AG04450 (cell line): ENCODE results near the genes DTD2 and AKAP6.

- CAGE, long polyA plus RNA = no peak
- RRBS = 82% methylated on average over 16 of the region's 60 CpGs
Measured at GRCh38 chr14:27845111-27845941, 921.3 kb upstream of the FOXG1 start.

DNA sequence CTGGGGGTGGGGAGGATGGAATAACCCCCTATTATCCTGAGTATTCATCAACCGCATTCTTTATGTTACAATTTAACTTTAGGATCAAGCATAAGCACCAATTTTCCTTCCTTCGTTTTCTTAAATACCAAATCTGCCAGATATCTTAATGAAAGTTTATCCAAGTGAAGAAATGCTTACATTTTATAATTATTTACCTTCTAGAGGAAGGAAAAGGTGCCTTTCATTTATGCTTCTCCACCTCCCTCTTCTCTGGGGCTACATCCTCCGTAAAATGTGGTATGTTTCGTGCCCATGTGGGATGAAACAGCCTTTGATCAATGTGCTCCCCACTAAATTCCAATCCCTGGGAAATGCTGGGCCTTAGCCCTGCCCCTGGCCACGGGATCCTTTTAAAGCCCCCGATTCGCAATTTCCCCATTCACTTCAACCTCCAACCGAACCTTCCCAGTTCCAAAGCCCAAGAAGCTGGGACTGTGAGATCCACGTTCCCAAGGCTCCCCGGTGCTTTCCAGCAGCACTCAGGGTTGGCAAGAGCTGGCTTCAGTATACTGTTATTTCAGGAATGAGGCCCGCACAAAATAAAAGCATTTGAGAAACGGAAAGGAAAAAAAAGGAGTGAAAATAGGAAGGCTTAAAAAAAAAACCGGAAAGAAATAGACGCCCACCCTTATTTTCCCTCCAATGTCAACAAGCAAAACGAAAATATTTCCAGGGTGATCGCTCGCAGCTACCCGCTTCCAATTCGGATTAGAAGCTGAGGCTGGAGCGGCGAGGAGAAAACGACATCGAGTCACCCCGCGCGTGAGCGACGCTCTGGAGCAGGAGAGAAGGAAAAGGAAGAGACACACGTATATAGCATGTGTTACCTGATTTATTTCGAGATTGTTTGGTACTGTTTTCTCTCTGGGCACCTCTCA lies 1.4 kb upstream of the FOXG1 start:
- CAGE, long polyA plus RNA = no peak
- RRBS = no CpG with 5 or more reads among the region's 30 CpGs

- CAGE, long polyA plus RNA = no peak
- RRBS = no CpG with 5 or more reads among the region's 2 CpGs
Measured at GRCh38 chr14:29924577-29925059, 3.0 kb downstream of the PRKD1 start.

GRCh38 chr14:30194983-30195383 lies 267.3 kb upstream of the PRKD1 start:
- CAGE, long polyA plus RNA = no peak

DNA sequence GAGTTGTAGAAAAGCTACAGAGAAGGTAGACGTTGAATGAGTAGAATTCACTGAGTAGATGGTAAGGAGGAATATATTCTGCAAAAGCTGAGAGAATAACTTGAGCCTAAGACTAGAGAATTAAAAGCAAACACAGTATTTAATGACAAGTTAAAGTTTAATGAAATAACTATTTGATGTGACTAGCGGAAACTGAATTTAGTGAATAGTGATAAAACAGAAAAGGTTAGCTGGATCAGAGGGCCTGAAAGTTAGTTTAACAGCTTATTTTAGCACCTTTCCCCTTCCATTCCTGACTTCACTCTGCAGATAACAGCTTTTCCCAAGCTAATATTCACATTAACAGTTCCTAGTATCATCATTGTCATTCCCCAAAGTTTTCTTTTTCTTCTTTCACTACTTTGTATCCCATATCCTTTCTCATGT lies 70.4 kb downstream of the SCFD1 start:
- CAGE, long polyA plus RNA = no peak
- RRBS = no CpG with 5 or more reads among the region's 2 CpGs

DNA sequence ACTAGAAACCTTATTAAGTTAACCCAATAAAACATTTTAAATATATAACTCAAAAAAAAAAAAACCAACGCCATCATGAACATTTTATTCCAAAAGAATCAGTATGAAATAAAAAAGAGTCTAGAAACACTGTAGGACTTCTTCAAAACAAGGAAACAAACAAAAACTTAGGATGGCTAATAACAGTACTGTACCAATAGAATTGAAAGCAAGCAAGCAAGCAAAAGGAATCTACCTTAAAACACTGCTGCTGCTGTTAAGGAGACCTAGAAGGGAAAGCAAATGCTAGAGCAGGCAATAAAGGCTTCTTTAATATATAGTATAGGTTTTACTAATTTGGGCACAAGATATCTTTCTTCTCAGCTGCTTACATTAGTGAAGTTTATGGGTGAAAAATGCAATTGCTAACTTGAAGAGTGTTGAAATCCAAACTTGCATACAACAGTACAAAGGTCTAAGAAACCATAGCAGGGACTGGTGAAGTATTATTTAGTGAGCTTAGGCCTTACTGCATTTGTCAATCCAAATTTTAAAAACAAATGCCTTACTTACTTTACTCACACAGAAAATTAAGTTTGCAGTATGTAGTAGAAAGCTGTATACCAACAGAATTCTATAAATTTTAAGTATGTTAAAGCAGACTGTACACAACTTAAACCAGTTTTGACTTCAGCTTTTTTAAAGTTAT lies 1.5 kb upstream of the AP4S1 start:
- CAGE, long polyA plus RNA = no peak
- RRBS = no CpG with 5 or more reads among the region's 1 CpG

GRCh38 chr14:31090610-31091332 lies 64.6 kb upstream of the STRN3 start:
- CAGE, long polyA plus RNA = no peak
- RRBS = no CpG with 5 or more reads among the region's 3 CpGs

DNA sequence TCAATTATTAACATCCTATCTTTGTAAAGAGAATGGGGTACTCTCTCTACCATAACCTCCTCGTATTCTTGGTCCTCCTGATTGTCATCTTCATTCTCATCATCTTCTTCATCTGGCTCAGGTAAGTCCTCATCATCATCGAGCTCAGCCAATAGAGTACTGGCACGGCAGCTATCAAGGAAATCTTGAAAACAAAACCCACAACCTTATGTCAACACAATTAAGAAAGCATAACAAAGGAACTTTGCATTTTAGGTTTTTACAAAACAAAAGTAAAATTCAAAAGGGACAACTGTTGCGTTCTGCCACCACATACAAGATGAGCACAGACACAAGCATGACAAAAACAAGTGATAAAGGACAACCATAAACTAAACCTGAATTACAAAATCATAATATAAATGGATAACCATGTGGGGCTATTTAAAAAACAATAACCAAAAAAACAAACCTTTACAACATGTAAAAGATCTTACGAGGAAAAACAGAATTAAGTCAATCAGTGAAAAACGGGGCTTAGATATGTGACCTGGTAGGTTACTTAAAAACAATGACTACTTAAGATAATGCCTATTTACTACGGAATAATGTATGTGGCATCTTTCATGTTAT lies 84.6 kb downstream of the HECTD1 start:
- CAGE, long polyA plus RNA = no peak
- RRBS = no CpG with 5 or more reads among the region's 7 CpGs

GRCh38 chr14:31133147-31133901 lies 74.3 kb downstream of the HECTD1 start:
- CAGE, long polyA plus RNA = no peak
- RRBS = no CpG with 5 or more reads among the region's 9 CpGs

- CAGE, long polyA plus RNA = start-site peak on the minus strand at chr14:31457387-31457442, 40 and 164 reads in 2 replicates
- RRBS = 1% methylated on average over 15 of the region's 76 CpGs
Measured at GRCh38 chr14:31456566-31457874, at the start of gene DTD2. DTD2 (minus strand) TSS chr14:31457506.

- CAGE, long polyA plus RNA = no peak
- RRBS = no CpG with 5 or more reads among the region's 8 CpGs
Measured at GRCh38 chr14:31892901-31893894, 183.9 kb upstream of the ARHGAP5 start.

DNA sequence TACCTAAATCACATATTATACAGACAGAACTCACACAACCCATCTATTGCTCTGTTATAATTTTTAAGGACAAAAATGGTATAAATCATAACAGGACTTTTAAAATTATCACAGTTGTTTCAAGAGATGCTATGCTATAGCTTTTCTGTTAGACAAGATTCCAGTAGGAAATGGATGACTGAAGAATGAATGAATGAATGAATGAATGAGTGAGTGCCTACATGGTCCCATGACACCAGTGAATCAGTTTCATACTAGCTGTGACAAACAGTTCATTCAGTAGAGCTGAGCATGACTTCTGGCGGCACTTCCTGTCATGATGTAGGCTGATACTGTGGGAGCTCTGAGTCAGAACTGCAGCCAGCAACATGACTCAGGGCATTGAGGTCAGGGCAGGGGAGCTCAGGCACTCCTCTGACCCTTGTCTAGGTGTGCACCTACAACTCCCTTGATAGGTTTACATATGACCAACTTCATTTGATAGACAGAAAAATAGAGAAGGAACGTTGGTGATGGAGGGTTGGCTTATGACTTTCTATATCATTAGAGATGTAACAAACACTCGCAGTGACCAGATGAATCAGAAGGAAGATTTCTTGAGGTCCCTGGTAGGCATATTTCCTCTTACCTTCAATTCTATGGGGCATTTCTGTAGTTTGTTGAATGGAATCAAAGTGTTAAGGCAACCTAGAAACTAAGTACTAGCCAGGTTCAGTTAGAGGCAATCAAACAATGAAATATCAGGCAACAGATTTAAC lies 139.3 kb upstream of the ARHGAP5 start:
- CAGE, long polyA plus RNA = no peak
- RRBS = no CpG with 5 or more reads among the region's 3 CpGs

GRCh38 chr14:31945789-31946145 lies 131.3 kb upstream of the ARHGAP5 start:
- CAGE, long polyA plus RNA = no peak
- RRBS = no CpG with 5 or more reads among the region's 6 CpGs

GRCh38 chr14:32078800-32079333 lies 1.8 kb downstream of the ARHGAP5 start:
- CAGE, long polyA plus RNA = no peak
- RRBS = no CpG with 5 or more reads among the region's 8 CpGs

DNA sequence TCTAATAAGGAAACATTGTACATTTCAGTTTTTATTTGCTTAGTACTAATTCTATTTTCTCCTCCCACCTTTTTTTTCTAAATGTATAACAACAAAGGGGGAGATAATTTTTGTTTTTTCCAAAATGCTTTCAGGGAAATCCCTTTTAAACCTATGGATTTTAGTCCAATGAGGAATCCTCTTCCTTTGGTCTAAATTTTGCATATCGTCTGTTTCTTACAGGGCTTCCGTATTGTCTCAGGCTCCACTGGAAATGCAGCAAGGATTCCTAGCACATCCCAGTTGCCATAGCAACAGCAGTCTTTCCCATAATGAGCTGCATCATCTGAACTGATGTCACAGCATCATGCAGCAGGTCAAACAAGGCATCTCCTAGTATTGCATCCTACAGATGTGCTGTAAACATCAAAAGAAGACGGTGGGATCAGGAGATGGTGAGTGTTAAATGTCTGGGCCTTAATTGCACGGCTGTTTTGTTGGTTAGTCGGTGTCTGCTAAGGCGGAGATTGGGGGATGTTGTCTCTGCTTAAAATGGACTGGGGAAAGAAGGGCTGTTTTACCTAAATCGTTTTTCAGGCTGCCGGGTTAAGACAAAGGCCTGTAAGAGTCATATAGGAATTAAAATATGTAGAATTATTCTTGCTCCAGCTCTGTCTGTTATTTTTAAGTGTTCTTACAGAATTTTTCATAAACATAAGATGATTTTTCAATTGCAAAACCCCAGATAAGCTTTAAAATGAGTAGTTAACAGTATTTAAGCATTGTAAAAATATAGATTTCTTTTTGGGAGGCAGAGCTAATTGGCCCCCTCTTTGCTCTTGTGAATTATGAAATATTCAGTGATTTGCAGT lies at the start of gene AKAP6:
Gene AKAP6, plus strand, starts transcription at position 324 of the 851 bp plus-strand sequence.
- CAGE, long polyA plus RNA = no peak
- RRBS = no CpG with 5 or more reads among the region's 8 CpGs

- CAGE, long polyA plus RNA = no peak
- RRBS = no CpG with 5 or more reads among the region's 4 CpGs
Measured at GRCh38 chr14:32507441-32508071, 178.5 kb downstream of the AKAP6 start.

- CAGE, long polyA plus RNA = no peak
- RRBS = 4% methylated on average over 39 of the region's 98 CpGs
Measured at GRCh38 chr14:32939140-32940102, 742 bp downstream of the NPAS3 start.

DNA sequence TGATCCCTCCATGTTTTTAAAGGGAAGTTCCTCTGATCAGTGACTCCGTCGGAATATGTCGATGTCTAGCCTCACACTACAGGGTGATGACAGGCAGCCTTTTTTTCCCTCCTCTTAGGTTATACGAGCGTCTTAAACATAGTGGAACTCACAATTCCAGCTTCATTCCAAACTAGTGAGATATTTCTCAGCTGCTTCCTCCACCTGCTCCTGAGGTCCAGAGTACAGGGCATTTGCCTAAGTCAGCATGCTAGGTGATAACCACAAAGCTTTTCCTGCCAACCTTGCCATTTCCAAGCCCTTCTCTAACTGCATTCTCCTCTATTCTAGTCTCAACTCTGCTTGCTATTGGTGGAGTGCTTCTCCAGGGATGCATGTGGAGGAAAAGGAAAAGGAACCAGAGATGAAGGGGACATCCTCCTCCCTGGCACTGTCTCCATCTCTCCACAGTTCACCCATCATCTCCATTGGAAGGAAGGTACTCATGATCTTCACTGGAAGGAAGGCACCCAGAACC lies 87.8 kb upstream of the EGLN3 start:
- CAGE, long polyA plus RNA = no peak
- RRBS = no CpG with 5 or more reads among the region's 5 CpGs

GRCh38 chr14:34191561-34192034 lies 240.7 kb upstream of the EGLN3 start:
- CAGE, long polyA plus RNA = no peak
- RRBS = no CpG with 5 or more reads among the region's 4 CpGs

GRCh38 chr14:34332660-34333012 lies 129.4 kb downstream of the SPTSSA start:
- CAGE, long polyA plus RNA = no peak
- RRBS = no CpG with 5 or more reads among the region's 7 CpGs